Duodenum (tissue), 1 donor: ENCODE measurements around the genes OR5B3, MPEG1 and OR5AN1.

- PRO-cap, result no peak
These were observed 6.9 kb upstream of the SELENOH start for GRCh38 chr11:57734381-57734877.

GRCh38 chr11:57822123-57822585, 60.6 kb downstream of the CTNND1 start:
- PRO-cap, result no peak

- PRO-cap, result no peak
These were observed 123.3 kb upstream of the OR9Q1 start for GRCh38 chr11:57900283-57900887.

GRCh38 chr11:58406684-58407065, at the start of gene OR5B3:
Gene OR5B3, minus strand, starts transcription at chr11:58406874.
- PRO-cap, result no peak

- PRO-cap, result no peak
These were observed 16.3 kb upstream of the OR5B21 start for GRCh38 chr11:58523986-58524871.

- PRO-cap, result bidirectional peak, plus-strand start at chr11:58578737, minus-strand start at chr11:58578712; bidirectional peak, plus-strand start at chr11:58579141, minus-strand start at chr11:58578888
These were observed 212 bp upstream of the ZFP91 start for GRCh38 chr11:58578655-58579047.

DNA sequence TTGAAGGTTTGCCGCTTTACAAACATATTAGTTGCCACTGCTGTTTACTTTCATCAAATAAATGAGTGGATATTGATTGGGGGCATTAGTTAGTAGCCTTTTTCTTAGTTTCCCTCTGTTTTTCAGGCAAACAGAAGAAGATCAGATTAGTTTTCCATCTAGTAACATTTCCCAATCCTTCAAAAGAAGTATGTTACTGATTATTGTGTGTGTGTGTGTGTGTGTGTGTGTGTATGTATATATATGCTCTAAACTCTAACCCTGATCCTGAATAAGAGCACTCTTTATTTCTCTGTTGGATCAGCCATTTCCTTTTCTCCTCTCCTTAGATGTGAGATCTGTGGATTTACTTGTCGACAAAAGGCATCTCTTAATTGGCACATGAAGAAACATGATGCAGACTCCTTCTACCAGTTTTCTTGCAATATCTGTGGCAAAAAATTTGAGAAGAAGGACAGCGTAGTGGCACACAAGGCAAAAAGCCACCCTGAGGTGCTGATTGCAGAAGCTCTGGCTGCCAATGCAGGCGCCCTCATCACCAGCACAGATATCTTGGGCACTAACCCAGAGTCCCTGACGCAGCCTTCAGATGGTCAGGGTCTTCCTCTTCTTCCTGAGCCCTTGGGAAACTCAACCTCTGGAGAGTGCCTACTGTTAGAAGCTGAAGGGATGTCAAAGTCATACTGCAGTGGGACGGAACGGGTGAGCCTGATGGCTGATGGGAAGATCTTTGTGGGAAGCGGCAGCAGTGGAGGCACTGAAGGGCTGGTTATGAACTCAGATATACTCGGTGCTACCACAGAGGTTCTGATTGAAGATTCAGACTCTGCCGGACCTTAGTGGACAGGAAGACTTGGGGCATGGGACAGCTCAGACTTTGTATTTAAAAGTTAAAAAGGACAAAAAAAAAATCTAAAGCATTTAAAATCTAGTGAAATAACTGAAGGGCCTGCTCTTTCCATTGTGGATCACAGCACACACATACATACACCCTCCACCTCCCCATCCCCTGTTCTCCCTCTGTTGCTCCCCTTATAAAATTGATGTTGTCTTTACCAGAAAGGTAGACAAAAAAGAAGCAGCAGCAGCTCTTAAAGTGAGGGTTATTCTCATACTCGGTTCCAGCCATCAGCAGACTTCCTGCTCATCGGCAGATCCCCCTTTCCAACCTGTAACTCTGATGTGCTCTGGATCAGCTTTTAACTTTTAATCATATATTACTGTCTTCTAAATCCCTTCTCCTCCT, 5.2 kb upstream of the CNTF start:
- PRO-cap, result no peak

- PRO-cap, result no peak
These were observed 3.0 kb upstream of the CNTF start for GRCh38 chr11:58619252-58620068.

- PRO-cap, result no peak
These were observed 4.2 kb upstream of the GLYATL1 start for GRCh38 chr11:58935036-58935610.

DNA sequence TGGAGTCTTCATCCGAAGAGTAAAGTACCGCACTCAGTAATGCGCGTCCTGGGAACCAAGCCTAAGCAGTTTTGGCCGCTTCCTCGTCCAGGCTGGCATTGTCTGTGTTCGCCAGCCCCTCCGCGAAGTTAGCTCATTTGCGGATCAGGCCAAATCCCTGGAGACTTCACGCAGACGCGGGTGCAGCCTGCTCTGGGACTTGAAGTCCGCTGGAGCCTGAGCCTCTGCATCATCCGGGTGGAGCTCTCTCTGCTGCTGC, 23.6 kb upstream of the GLYATL1B start:
- PRO-cap, result no peak

GRCh38 chr11:59171436-59171863, 482 bp upstream of the DTX4 start:
- PRO-cap, result unidirectional peak, plus-strand start at chr11:59171709

- PRO-cap, result no peak
These were observed 3.3 kb downstream of the DTX4 start for GRCh38 chr11:59175282-59175637.

DNA sequence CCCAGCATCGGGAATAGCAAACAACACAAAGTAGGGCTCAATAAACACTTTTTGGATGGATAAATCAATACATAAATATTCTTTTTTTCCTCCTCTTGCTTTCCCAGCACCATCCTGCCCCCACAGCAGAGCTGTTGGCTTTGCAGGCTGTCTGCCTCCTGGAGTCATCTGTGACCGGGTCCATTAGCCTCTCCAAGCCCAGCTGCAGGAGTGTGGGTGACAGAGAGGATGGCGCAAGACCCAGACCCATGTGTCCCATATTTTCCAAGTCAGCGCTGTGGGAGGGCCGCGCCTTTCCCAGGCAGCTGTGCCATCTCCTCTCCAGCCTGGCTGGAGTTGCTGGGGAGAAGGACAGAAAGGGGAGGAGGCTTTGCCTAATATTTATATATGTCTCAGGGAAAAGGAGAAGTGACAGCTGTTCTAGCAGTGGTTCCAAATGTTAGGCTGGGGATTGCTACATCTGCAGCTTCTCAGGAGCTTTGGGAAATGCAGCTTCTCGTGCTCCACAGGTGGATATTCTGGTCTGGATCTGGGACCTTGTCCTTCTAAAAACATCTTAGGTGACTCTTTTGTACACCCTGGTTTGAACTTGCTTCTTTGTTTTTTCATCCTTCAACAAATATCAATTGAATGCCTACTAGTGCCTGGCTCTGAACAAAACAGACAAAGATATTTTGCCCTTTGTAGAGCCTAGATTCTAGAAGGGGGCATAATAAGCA, 15.7 kb downstream of the DTX4 start:
- PRO-cap, result no peak

DNA sequence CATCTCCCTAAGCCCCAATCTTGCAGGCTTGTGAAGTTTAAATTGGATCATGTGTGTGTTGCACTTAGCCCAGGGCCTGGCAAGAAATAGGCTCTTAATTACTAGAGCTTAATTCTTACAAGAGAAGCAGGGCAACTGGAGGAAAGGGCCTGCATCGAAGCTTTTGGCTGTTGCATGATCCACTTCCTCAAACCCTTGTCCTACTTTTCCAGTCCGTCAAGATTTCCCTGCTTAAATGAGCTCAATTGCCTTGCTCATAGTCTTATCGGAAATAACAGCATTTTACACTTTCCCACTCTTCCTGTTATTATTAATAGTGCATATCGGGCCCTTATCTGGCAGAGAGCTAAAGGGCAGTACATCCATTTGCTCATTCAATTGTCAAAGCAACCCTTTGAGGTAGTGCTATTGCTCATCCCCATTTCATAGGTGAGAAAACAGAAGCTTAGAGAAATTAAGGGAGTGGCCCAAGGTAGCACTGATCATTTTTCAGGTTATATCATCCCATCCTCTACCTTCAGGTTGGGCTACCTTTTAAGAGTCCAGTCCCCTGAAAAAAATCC, 18.1 kb downstream of the DTX4 start:
- PRO-cap, result unidirectional peak, minus-strand start at position 197 of the sequence

DNA sequence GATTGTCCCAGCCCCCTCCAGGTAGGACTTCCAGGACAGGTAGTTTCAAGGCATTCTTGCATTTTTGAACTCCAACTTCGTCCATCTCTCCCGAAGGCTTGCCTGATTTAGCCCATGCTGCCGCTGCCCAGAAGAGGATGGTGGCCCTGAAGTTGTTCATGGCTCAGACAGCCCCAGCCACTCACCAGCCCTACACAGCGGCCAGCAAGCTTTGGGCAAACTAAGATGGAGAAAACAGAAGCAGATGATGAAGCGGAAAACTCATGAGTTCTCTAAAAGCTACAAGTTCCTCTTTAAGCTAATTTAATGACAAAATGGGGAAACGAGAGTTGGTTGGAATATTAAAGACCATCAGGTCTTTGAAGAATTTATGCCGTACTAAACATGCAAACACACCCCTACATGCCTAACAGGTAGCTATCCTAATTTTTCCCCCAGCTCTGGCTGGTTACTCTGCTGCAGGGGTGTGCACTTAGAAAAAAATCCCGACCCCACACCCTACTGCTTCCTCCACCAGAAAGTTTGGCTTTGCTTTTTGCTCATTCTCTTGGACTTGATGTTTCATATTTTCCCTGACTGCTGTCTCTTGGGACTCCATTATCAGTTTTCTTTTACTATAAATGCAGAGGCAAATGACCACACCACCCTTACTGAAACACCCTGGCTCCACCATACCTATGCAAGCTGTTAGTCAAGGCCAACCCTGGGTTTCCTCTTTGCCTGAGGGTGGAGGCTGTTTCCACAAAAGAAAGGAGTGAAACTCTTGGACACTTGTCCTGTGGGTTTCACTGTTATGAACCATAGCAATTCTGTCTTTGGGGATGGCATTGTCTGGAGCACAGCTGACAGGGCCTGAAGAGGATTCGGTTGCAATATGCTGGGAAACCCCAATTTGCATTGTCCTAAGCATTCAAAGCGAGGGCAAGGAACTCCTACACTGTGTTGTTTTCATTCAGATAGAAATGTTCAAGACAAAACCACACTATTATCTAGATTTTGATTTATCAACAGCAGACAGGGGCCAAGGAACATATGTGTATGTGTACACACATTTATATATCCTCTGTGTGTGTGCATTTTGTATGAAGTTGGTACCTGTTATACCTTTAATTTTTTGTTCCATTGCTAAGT, at the start of gene MPEG1:
Gene MPEG1 (minus strand): TSS at position 222 of the 1,131 bp plus-strand sequence.
- PRO-cap, result unidirectional peak, minus-strand start at position 183 of the sequence

DNA sequence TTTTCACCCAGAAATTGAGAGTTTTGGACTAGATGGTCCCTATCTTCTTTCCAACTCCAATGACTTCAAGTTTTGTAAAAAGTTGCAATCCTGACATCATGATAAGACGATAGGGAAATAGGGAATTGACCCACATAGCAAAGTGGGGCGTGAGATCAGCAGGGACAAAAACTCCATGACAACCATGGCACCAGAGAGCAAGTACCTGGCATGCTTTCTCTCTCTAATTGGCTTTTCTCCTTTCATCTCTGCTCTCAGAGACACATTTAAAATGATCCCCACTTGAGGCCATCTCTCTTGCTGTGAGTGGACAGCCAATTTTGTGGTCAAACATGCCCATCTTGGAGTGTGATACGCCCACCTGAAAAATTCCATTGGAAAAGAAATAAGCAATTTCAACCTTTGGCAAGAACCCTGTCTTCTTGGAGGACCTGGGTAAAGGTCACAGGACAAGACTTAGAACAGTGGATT, at the start of gene OR5AN1:
Gene OR5AN1 (plus strand): TSS at position 291 of the 471 bp plus-strand sequence.
- PRO-cap, result no peak

- PRO-cap, result no peak
These were observed 40.6 kb downstream of the OR4D9 start for GRCh38 chr11:59551964-59552297.

DNA sequence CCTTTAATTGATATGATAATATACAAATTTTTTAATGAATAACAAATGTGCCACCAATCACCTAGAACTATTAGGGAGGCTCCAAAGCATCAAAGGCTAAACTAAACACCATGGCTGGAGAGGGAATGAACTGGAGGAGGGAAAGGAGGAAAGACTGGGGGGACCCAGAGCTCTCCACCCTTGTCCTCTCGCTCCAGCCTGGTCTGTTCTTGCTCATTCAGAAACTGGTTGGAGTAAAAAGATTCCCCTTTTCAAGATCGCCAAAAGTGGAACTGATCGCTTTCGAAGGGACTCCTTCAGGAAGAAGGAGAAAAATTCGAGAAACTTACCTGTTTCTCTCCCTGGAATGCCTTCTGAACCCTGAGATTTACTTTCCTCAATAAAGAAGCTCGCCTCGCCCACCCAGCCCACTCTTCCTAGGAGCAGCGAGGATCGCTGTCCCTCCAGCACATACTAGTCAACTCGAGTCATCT, 46.9 kb downstream of the OR4D9 start:
- PRO-cap, result no peak

DNA sequence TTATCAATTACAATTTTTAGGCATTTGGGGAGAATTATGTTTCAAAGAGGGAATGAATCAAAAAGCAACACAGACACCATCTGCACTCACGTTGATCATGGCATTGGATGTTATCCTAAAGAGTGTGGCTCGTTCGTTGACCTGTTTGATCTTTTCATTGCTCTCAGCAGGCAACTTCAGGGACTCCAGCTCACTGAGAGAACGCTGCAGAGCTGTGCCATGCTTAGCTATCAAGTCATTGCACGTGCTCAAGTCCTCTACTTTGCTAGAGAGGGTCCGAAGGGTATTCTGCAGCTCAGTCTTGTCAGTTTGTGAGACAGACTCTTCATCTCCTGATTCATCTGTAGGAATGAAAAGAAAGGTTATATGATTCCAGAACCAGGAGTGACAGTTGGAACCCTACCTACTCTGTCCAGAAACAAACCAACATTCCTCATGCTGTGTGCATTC, 7.2 kb downstream of the OSBP start:
- PRO-cap, result no peak

DNA sequence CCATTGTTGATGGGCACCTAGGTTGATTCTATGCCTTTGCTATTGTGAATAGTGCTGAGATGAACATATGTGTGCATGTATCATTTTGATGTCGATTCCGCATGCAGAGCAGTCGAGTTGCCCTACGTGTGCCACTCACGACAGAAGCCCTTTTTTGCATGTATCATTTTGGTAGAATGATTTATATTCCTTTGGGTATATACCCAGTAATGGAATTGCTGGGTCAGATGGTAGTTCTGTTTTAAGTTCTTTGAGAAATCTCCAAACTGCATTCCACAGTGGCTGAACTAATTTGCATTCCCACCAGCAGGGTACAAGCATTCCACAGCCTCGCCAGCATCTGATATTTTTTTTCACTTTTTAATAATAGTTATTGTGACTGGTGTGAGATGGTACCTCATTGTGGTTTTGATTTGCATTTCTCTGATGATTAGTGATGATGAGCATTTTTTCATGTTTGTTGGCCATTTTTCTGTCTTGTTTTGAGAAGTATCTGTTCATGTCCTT, 11.3 kb upstream of the OSBP start:
- PRO-cap, result unidirectional peak, minus-strand start at position 156 of the sequence